Measurements from ENCODE around the genes MAOB, CDK16 and HDAC6.

DNA sequence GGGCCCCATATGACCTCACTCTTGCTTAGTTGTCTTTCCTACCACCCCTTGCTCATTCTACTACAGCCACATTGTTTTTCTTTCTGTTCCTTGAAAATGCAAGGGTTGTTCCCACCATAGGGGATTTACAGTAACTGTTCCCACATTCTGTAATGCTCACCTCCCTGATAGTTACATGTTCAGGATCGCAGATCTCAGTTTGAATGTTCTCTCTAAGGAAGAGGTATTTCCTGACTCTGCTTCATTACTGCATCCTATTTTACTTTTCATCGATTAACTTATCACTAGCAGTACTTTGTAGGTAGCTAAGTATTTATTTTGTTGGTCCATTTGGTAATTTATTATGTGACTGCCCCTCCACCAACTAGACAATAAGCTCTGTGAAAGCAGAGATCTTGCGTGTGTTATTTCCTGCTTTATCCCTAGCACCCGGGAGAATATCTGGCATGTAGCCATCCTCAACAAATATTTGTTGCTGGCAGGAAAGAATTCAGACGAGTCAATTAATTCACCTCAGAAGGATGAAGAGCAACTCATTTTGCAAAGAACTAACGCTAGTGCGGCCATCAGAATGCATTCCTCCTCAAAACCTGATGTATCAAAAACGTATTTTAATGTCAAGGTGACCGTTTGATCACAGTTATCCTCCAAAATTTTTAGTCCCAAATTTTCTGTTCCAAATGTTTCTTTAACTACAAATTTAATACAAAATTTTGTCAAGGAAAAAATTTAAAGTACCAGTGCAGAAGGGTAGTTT, 21.3 kb downstream of the MAOB start:
- PRO-cap = no peak

- PRO-cap = unidirectional peak, minus-strand start at chrX:43882401; unidirectional peak, minus-strand start at chrX:43882419
Measured at GRCh38 chrX:43882145-43882941, at the start of gene MAOB. MAOB (minus strand) TSS chrX:43882450.

GRCh38 chrX:44344041-44344587, 642 bp upstream of the EFHC2 start:
- PRO-cap = no peak

- PRO-cap = no peak
Measured at GRCh38 chrX:45434099-45434799, 233.6 kb upstream of the DIPK2B start.

GRCh38 chrX:46326084-46326705, 120.9 kb upstream of the KRBOX4 start:
- PRO-cap = no peak

DNA sequence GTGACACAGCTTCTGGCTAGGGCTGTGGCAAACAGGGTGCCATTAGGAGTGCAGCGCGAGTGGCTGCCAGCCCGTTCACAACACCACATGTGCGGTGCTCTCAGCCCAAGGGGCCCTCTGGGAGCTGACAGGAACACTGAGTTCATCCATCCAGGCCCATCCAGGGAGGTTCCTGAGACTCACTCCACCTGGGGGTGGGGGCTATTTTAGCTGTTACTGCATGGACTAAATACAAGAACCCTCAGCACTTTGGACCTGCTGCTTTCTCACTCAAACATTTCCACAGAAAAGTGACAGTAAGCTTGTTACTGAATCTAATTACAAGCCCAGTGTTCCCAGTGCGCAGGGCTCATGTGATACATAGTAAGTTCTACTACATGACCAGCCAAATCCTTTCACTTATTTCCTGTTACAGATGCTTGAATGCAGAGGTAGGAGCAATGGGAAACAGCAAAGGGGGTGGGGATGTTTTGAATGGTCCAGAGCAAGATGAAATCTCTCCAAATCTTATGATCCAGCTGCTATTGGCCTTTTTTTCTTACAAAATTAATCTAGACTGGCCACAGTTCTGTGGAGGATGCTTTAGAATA, 55.7 kb downstream of the CHST7 start:
- PRO-cap = no peak

GRCh38 chrX:46836597-46836779, 355 bp upstream of the RP2 start:
- PRO-cap = no peak

DNA sequence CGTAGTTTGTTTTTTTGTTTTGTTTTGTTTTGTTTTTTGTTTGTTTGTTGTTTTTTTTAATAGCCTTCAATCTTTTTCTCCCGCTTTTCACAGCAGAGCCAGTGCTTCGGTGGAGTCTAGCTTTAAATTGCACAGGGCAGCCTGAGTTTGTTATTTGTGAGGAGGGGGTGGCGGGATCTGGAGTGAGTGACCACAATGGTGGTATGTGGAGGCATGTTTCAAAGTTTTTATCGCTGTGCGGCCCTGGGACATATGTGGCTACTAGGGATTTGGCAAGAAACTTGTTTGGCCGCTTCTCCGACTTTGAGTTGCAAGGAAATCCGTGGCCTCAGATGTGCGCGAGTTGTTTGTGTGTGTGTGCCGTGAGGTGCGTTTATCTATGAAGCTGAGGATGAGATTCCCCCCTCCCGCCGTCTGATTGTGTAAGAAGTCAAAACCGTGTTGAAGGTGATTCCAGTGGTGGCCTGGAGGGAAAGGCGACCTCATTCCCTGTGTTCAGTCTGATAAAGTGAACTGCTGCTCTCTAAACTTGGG, 1.4 kb downstream of the JADE3 start:
- PRO-cap = no peak

- PRO-cap = no peak
Measured at GRCh38 chrX:46965246-46965833, 53.1 kb downstream of the JADE3 start.

- PRO-cap = bidirectional peak, plus-strand start at chrX:47218052, minus-strand start at chrX:47217733; bidirectional peak, plus-strand start at chrX:47218242, minus-strand start at chrX:47218105; bidirectional peak, plus-strand start at chrX:47218712, minus-strand start at chrX:47218671
Measured at GRCh38 chrX:47218002-47218846, at the start of gene CDK16. CDK16 (plus strand) TSS chrX:47218681.

DNA sequence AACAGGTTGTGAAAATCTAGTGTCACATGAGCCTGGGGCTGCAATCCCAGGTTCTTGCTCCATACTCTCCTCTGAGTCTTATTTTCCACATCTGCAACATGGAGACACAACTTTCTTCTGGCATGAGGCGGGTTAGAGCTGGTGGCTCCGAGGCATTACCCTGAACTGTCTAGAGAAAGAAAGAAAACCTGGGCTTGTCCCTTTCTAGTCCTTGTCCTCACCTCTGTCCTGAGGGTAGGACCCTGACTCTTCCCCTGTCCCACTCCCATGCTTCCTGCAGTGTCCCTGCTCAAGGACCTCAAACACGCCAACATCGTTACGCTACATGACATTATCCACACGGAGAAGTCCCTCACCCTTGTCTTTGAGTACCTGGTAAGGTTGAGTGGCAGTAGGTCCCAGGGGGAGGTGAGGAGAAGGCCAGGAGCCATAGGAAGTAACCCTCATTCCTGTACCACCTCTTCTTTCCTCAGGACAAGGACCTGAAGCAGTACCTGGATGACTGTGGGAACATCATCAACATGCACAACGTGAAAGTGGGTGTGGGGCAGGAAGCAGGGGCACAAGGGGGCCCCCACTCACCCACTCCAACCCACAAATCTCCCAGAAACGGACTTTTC, 7.1 kb downstream of the CDK16 start:
- PRO-cap = no peak

DNA sequence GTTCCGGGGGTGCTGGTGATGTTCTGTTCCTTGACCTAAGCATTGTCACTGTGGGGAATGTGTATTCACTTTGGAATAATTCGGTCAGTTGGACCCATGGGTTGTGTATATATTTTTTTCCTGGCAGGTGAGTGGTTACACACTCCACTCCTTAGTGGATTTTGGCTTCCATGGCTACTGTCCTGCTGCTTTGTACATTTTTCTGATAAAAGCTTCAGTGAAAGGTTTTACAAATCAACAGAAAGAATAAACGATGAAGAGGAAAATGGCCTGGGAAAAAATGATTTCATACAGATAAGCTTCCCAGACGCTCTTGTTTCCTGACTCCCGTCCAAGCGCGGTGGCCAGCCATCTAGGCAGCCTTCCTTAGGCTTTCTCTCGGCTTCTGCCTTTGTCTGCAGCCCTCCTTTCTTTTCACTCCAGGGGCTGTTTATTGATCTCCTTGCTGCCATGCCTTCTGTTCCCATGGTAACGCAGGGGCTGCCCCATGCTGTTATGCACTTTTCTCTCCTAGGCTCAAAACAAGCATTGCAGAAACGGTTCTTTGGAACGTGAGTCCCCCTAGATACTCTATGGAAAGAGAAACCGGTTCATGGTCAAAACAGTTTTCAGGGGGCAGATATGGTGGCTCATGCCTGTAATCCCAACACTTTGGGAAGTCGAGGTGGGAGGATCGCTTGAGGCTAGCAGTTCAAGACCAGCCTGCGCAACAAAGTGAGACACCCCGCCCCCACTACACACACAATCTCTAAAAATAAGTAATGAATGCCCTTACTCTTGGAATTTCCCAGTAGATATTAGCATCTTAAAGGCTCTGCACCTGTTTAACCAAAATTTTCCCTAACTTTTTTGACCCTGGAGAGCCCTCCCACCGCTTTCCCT, 54.1 kb upstream of the ZNF157 start:
- PRO-cap = no peak

- PRO-cap = no peak
Measured at GRCh38 chrX:47462745-47463123, 20.3 kb downstream of the ZNF41 start.

DNA sequence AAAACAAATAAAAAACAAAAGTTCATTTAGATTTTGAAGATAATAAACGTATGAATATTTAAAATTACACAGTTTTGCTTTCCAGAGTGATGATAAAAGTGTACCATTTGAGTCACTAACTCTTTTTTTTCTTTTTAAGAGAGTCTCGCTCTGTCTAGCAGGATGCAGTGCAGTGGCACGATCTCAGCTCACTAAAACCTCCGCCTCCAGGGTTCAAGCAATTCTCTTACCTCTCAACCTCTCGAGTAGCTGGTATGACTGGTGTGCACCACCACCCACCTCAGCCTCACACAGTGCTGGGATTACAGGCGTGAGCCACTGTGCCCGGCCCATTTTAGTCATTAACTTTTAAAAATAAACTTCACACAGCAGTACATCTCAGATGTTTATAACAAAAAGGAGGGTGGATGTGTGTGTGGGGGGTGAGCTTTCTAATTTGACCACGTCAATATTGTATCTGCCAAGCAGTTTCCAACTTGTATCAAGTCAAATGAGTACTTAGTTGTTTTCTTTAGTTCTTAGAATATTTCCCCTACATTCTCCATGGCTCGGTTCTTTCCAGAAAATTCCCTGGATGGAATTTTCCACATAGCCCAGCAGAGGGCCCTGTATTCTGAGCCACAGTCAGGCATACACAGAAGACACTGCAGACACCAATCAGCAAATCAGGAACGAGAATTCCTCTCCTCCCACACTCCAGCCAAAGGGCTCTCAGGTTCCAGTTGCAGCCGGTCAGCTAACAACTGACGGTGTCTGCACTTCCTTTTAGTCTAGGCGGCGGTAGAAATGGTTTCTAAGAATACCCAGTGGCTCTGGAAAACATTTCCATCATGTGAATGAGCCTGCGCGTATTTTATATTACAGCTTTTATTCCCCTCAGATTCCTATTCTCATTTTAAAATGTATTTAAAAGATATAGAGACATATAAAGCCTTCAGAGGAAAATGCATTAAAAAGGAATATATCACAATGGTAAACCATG, 20.1 kb upstream of the ARAF start:
- PRO-cap = unidirectional peak, plus-strand start at position 721 of the sequence; unidirectional peak, plus-strand start at position 739 of the sequence

DNA sequence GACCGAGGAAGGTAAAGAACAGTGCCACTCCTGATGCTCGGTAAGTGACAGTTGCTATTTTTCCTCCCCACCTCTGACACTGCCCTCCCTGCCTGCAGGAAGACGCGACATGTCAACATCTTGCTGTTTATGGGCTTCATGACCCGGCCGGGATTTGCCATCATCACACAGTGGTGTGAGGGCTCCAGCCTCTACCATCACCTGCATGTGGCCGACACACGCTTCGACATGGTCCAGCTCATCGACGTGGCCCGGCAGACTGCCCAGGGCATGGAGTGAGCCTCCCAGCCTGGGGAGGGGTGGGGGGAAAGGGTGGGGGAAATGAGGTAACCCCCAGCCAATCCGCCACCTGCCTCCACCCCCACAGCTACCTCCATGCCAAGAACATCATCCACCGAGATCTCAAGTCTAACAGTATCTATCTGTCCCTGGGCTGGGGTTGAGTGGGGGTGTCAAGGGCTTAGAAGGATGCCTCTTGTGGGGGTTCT, 7.7 kb downstream of the ARAF start:
- PRO-cap = no peak

GRCh38 chrX:48465263-48465838, 4.7 kb downstream of the SLC38A5 start:
- PRO-cap = no peak

DNA sequence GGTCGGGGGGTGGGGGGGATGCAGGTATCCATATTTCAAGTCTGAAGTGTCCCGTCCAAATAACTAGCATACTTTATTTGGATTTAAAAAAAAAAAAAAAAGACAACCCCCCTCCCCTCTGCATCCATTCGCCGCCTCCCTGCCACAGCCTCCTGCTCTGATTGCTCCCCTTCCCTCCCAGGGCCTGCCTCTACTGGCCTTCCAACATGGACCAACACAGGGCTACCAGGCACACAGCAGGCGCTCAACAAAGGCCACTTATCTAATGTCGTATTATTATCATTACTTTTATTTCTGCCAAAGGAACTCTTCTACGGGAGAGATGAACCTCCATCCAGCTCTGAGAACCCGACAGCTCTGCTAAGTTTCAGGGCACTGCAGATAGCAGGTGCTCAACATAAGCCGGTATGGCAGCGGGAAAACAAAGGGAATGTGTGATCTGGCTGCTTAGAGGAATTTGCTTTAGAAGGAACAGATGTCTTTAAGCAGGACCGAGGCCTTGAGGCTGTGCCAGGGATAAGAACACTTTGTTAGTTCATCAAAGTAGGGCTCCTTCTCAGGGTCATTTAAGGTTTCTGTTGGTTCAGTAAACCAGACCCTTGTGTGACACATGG, 2.6 kb upstream of the SLC38A5 start:
- PRO-cap = no peak

DNA sequence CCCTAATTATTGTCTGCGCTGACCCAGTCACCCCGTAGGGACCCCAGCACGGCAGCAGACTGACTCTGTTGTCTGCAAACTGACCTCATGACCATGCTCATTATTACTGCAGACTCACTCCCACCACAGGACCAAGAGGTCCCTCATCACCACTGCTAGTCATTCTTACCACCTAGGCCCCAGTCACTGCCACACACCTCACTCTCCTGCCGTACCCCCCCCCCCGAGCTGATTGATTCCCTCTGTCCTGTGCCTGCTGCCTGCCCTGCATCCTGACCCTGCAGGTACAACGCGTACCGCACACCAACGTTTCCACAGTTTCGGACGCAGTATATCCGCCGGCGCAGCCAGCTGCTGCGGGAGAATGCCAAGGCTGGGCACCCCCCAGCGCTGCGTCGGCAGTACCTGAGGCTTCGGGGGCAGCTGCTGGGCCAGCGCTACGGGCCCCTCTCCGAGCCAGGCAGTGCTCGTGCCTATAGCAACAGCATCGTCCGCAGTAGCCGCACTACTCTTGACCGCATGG, 1.2 kb downstream of the WDR13 start:
- PRO-cap = no peak

DNA sequence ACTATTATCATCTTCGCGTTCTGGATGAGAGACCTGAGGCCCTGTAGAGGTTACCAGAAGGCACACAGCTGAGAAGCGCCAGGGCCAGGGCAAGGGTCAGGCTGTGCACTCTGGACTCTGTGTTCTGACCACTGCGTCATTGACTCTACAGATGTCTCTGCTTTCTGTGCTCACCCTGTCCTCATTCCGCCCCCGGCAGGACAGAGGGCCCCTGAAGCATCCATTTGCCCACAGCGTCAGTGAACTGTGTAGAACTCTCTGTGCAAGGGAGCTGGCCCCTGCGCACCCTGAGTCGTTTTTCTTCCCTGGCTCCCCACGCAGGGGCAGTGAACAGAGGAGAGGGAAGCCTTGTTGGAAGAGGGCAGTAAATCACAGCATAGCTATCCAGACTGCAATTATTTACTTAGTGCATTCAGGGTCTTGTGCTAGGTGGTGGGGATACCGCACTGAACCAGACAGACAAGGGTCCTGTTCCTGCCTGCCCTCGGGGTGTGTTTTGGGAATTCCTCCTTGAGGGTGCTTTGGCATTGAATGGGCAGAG, 6.0 kb upstream of the WAS start:
- PRO-cap = no peak

DNA sequence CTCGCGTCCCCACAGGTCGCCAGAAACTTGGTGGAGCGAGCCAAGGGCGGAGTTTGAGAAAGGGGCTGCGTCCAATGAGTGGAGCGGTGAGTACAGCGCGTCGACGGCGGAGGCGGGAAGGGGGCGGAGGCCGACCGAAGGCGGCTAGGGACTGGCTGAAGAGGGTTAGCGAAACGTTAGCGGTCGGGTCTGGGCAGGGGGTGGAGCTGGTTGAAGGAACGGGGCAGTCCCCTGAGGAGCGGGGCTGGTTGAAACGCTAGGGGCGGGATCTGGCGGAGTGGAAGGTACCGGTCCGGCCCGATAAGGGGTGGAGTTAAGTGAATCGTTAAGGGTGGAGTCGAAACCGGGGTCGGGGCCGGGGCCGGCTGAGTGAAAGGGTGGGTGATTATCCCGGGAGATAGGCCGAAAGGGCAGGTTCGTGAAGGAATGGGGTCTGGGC, at the start of gene HDAC6:
Gene HDAC6, plus strand, starts transcription at position 209 of the 439 bp plus-strand sequence.
- PRO-cap = bidirectional peak, plus-strand start at position 234 of the sequence, minus-strand start outside the sequence; unidirectional peak, plus-strand start at position 328 of the sequence

Measured in gallbladder (tissue), 1 donor.